Amniotic epithelial cell (primary cell): ENCODE measurements around the genes SLC39A10 and PGAP1.

DNA sequence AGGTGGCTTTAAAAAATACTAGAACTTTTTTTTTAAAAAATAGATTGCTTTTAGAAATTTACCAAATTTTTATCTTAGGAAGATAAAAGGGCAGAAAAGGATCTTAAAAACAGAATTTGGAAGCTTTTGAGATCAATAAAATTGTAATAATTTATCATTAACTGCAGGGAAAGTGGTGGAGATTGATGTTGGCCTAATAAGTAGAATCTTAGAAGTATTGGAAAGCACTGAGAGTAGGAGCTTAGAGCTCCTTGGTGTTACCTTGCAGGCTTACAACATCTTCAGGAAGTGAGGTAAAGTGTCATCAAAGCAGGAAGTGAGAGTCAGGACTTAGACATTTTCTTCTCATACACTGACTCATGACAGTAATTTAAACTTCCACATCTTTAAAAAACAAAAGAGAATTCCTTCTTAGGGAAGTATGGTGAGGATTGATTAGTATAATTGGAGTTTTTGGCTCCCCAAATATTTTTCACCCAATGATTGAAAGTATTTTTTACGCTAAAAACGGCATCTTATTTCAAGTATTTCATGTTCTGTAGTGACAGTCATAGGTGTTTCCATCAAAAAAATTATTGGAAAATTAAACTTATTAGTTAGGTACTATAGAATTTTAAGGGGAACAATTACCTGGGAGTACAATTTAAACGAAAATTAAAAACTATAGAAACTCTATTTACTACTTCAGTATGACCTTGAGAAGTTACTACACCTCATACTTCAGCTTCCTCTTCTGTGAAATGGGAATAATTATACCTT lies 2.3 kb downstream of the NABP1 start:
- RRBS: no CpG with 5 or more reads among the region's 3 CpGs

GRCh38 chr2:191682339-191683032 lies 4.5 kb downstream of the NABP1 start:
- RRBS: no CpG with 5 or more reads among the region's 6 CpGs

DNA sequence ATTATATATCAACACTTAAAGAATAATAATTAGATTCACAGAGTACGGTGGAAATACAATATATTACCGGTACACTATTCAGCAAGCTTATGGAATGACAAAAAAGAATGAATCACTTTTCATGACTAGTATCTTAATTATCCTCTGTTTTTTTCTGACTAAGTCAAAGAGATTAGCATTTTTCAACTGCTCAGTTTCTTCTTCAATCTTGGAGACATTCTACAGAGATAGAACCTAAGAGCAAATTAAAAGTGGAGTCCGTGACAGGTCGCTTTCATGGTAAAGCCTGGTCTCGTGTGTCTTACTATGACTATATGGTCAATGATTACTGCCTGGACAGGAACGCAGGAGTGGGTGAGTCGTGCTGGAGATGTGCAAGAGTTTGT lies 11.4 kb downstream of the CAVIN2 start:
- RRBS: no CpG with 5 or more reads among the region's 7 CpGs

DNA sequence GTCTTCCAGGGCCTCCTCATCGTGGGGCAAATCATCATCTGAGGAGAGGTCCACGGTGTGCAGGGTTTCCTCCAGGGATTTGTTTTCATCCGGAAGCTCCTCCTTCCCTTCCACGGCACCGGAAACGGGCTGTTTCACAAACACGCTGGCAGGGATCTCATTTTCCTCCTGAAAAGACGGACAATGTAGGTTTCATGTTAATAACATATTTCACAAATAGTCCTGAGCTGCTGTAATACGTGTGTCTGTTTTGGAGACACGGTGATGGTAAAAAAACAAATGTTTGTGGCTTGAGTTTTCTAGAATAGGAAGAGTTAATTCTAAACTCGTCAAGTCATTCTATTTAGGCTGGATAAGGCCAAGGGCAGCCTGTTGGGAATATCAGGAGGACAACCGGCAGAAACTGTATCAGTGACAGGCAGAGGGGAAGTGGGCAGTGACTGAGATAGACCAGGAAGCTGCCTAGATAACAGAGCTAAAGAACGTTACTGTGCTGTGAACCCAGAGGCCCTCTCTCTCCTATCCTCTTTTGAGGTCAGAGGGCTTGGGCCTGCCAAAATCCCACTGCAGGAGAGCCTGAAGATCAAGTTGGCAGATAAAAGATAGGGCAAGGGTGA lies 10.2 kb downstream of the CAVIN2 start:
- RRBS: no CpG with 5 or more reads among the region's 13 CpGs

GRCh38 chr2:192165534-192166010 lies 29.2 kb downstream of the TMEFF2 start:
- RRBS: no CpG with 5 or more reads among the region's 2 CpGs

- RRBS: 3% methylated on average over 8 of the region's 66 CpGs
These were observed at the start of gene SLC39A10 for GRCh38 chr2:195656509-195657409. SLC39A10 (plus strand) TSS chr2:195657226.

DNA sequence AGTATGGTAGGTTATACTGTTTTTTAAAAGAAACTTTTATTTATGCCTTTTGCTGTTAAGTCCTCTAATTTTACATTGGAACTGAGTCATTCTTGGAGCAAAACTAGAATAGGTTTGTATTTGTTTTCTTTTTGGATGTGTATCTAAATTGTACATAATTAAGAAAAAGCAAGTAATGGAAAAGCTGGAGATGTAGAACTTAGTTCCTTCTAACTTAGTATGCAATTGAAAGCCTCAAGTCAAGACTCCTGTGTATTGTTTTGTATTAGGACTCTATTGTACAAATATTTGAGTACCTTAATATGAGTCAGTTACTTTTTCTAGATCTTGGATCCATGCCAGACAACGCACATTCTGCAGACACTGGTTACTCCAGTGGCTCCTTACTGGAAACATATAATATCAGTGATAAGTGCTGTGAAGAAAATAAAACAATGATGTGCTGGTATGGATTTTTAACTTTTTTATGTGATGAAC lies 1.4 kb downstream of the SLC39A10 start:
- RRBS: no CpG with 5 or more reads among the region's 1 CpG

DNA sequence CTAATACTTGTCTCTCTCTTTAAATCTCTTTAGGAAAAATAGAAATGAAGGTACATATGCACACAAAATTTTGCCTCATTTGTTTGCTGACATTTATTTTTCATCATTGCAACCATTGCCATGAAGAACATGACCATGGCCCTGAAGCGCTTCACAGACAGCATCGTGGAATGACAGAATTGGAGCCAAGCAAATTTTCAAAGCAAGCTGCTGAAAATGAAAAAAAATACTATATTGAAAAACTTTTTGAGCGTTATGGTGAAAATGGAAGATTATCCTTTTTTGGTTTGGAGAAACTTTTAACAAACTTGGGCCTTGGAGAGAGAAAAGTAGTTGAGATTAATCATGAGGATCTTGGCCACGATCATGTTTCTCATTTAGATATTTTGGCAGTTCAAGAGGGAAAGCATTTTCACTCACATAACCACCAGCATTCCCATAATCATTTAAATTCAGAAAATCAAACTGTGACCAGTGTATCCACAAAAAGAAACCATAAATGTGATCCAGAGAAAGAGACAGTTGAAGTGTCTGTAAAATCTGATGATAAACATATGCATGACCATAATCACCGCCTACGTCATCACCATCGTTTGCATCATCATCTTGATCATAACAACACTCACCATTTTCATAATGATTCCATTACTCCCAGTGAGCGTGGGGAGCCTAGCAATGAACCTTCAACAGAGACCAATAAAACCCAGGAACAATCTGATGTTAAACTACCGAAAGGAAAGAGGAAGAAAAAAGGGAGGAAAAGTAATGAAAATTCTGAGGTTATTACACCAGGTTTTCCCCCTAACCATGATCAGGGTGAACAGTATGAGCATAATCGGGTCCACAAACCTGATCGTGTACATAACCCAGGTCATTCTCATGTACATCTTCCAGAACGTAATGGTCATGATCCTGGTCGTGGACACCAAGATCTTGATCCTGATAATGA lies 23.2 kb downstream of the SLC39A10 start:
- RRBS: no CpG with 5 or more reads among the region's 13 CpGs

- RRBS: no CpG with 5 or more reads among the region's 6 CpGs
These were observed 30.7 kb downstream of the STK17B start for GRCh38 chr2:196140669-196141067.

DNA sequence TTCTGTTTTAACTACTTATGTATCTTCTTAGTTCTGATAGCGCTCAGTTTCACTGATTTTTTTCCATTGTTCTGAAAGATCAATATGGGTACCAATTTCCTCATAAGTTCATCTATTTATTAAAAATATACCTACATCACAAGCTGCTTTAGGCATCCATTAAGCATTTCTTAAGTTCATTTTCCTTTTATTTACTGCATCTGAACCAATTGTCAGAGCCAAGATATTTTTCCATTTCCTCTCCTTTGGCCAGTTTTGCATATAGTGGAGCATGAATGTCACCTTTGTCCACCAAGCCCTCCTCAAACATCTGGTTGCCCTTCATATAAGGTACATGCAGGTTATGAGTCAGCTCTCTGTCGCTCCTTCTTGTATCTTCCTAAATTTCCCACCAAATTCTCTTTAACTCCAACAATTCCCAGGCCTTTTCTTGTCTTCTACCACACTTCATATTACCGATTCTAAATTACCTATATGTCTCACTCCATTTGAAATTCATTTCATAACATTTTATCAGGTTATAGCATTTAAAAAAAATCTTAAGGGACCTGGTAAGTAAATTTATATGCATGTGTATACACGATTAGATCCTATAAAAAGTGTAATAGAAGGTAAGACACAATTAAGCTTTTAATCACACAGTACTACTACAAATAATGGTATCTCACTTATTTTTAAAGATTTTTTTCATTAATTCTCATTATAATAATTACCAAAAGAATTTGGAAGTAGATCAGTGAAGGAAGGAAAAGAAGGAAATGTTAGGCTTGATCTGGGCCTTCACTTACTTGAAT lies 5.2 kb downstream of the STK17B start:
- RRBS: no CpG with 5 or more reads among the region's 4 CpGs

DNA sequence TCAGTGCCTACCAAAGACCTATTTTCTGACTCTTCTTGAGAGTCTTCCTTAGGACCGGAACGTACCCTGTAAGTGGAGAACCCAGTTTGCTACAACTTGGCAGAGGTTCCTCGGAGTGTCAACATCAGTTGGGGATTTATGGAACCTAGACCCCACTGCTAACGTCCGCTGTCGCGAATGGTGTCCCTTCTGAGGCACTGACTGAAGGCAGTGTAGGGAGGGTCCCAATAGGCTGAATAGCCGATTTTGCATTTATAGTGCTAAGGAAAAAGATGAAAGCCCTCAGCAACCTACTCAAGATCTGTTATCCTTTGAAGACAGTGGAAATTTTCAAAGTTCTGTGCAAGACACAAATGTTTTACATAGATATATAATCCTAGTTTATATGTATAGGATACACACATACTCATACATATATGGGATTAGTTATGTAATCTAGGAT lies 639 bp upstream of the STK17B start:
- RRBS: no CpG with 5 or more reads among the region's 8 CpGs

GRCh38 chr2:196239632-196240650 lies 68.6 kb upstream of the STK17B start:
- RRBS: no CpG with 5 or more reads among the region's 10 CpGs

DNA sequence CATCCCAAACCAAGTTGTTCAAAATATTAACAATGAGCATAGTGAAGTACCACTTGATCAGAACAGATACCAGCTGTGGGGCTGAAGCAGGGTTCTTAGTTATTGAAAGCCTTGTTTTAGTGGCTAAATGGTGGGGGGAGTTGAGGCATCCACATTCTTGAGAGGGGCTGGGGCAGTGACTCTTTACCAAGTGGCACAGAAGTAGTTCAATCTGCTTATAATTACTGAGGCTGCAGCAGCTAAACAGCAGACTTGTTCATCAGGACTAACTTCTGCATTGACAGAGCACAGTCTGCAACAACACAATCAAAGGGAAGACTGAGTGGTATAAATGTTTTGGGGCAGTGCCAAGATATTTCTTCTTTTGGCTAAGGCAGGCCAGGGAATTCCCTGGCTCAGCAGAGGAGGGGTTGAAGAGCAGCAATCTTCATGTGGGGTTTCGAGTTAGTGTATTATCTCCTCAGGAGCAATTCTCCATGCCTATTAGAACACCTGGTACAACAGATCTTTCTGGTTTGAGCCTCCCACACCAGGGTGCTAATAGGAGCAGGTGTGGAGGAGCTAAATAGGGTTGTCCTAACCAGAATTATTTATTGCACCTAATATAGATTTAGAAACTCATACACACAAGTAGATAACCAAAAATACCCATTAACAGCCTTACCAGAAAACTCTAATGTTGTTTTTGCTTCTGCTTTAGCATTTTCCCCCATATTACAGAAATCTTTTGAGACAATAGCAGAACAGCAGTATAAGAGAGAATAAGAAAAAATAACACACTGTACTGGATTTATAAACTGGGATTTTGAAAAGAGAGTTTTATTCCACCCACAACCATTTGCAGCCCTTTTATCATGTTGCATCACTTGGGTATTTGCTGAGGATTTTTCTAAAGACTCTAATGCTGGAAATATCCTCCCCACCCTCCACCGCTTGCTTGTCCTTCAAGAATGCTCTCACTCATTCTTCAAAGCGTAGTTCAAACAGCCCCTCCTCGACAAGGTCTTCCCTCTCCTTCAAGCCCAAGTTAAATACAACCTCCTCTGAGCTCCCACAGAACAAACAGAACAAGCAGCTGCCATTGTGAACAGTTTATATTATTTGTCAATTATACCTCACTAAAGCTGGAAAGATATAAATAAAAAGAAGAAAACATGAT lies 103.2 kb upstream of the STK17B start:
- RRBS: no CpG with 5 or more reads among the region's 4 CpGs

GRCh38 chr2:196729466-196729867 lies 70.0 kb downstream of the GTF3C3 start:
- RRBS: no CpG with 5 or more reads among the region's 2 CpGs

- RRBS: no CpG with 5 or more reads among the region's 2 CpGs
These were observed 2.3 kb upstream of the GTF3C3 start for GRCh38 chr2:196801635-196802234.

DNA sequence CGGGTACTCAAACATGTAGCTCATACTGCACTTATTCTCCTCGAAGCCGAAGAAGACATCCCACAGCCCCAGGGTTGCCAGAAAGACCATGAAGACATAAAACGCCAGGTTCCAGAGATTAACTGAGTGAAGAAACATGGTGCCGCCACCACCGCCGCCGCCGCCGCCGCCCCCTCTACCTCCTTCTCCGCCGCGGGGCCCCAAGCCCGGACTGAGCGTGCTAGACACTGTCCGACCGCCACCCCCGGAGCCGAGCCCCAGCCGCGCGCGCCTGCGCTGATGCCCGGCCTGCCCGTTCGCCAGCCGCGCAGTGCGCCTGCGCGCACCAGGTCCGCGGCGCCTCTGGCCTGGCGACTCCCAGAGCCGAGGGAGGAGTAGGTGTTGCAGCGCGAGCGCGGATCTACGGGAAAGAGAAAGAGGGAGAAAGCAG lies at the start of gene PGAP1:
PGAP1 (minus strand) TSS at position 229 of the 430 bp plus-strand sequence.
- RRBS: 1% methylated on average over 12 of the region's 43 CpGs

- RRBS: no CpG with 5 or more reads among the region's 4 CpGs
These were observed 98.7 kb downstream of the ANKRD44 start for GRCh38 chr2:197211857-197212217.

- RRBS: no CpG with 5 or more reads among the region's 6 CpGs
These were observed 48.7 kb downstream of the ANKRD44 start for GRCh38 chr2:197261801-197262269.

- RRBS: no CpG with 5 or more reads among the region's 3 CpGs
These were observed 12.8 kb upstream of the ANKRD44 start for GRCh38 chr2:197323263-197323844.

DNA sequence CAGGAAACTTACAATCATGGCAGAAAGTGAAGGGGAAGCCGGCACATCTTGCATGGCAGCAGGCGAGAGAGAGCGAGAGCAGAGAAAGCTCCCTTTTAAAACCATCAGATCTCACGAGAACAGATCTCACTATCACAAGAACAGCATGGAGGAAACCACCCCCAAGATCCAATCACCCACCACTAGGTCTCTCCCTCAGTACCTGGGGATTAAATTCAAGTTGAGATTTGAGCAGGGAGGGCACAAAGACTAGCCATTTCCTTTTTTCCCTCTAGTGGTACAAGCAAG lies 45.5 kb upstream of the ANKRD44 start:
- RRBS: no CpG with 5 or more reads among the region's 4 CpGs